Body of pancreas (tissue), 2 donors: Measurements from ENCODE around the gene SPRY1.

DNA sequence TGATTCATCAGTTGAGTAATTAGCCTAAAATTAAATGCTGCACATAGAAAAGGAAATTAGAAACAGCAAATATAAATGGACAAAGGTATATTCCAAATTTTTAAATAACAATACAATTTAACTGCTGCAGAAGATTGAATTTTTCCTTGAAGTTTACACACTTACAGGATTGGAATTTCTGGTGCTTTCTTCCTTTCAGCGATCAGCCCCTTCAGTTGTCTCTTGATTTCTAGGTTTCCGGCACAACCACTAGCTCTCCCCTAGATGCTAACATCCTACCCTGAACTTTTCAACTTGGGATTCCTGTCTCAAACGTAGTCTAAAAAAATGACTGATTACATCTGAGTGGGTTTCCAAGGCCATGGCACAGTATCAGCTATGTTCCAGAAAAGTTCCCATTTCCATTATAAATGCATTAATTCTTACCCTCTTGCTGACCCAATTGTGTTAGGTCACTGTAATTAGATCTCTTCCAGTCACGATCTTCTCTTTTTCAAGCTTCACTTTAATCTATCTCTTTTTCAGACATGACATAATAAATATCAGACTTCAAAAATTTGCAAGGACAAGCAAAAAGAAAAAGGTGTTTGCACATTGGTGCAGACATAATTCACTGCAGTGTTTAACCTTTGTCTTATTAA, 50.5 kb upstream of the PDE5A start:
- PRO-cap, result no peak
- RAMPAGE, long total RNA, 2 experiments, result no peak in any of the 2 experiments

DNA sequence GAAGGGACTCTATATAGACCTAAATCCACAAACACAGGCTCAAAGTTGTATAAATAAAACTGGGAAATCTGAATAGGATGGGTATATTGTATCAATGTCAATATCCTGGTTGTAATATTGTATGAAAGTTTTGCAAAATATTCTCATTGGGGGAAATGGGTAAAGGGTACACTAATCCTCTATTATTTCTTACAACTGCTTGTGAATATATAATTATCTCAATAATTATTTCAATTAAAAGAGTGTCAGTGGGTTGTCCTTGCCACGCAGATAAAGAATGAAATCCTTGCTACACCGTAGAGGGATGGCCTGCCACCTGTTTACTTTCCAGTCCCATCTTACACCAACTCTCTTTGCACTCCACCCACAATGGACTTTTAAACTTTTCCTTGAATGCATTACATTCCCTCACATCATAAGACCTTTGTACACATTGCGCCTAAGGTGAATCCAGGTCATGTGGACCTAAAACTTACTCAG, 78.6 kb upstream of the PDE5A start:
- PRO-cap, result no peak
- RAMPAGE, long total RNA, 2 experiments, result no peak in any of the 2 experiments

GRCh38 chr4:121564948-121565520, 131.7 kb downstream of the ANXA5 start:
- PRO-cap, result no peak
- RAMPAGE, long total RNA, 2 experiments, result no peak in any of the 2 experiments

- PRO-cap, result no peak
- RAMPAGE, long total RNA, 2 experiments, result no peak in any of the 2 experiments
Measured at GRCh38 chr4:122295703-122296480, 82.9 kb upstream of the ADAD1 start.

DNA sequence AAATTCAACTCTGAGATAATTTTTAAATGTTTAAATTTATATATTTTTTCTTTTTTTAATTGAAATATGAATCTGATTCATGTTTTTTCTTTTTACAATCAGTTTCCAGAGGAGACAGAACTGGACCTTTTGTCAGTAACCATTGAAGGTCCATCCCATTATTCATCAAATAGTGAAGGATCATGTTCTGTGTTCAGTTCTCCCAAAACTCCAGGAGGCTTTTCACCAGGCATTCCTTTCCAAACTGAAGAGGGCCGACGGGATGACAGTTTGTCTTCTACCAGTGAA, 50.9 kb upstream of the ADAD1 start:
- PRO-cap, result no peak
- RAMPAGE, long total RNA, 2 experiments, result start-site peak on the plus strand in 1 of 2 experiments, centred at position 150 of the sequence, 10 reads per replicate

- PRO-cap, result no peak
- RAMPAGE, long total RNA, 2 experiments, result no peak in any of the 2 experiments
Measured at GRCh38 chr4:122782995-122783776, 43.4 kb upstream of the FGF2 start.

DNA sequence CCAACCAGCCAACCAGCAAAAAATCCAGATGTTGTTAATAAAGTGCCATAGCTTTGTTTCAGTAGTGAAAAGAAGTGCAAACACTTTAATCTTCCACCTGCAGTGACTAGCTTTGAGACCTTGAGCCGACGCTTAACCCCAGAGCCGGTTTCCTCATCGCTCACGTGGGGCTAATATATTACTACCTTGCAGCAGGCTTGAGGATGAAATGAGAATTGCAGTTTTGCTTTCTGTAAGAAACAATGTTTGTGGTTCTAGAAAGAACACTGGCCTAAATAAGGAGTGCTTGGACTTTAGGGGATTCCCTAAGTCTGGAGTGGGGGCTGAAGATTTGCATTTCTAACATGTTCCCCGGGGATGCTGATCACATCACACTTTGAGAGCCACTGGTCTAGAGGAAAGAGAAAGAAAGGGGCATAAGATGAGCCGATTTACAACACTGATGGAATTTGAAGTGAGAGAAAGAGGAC, 1.3 kb downstream of the FGF2 start:
- PRO-cap, result no peak
- RAMPAGE, long total RNA, 2 experiments, result no peak in any of the 2 experiments

- PRO-cap, result no peak
- RAMPAGE, long total RNA, 2 experiments, result no peak in any of the 2 experiments
Measured at GRCh38 chr4:122828376-122828888, 1.8 kb downstream of the FGF2 start.

GRCh38 chr4:122917508-122918308, 4.7 kb downstream of the NUDT6 start:
- PRO-cap, result no peak
- RAMPAGE, long total RNA, 2 experiments, result start-site peak on the minus strand in 1 of 2 experiments, at chr4:122917578-122918040 at its widest, 5 reads per replicate

GRCh38 chr4:123352583-123352927, 44.0 kb upstream of the SPRY1 start:
- PRO-cap, result no peak
- RAMPAGE, long total RNA, 2 experiments, result no peak in any of the 2 experiments

- PRO-cap, result bidirectional peak, plus-strand start at chr4:123396795, minus-strand start at chr4:123396826
- RAMPAGE, long total RNA, 2 experiments, result start-site peak on the plus strand in 2 of 2 experiments, at chr4:123396779-123396824 at its widest, 41 to 61 reads per replicate
Measured at GRCh38 chr4:123396420-123397129, at the start of gene SPRY1. TSS of gene SPRY1 (plus strand) at chr4:123396795.

DNA sequence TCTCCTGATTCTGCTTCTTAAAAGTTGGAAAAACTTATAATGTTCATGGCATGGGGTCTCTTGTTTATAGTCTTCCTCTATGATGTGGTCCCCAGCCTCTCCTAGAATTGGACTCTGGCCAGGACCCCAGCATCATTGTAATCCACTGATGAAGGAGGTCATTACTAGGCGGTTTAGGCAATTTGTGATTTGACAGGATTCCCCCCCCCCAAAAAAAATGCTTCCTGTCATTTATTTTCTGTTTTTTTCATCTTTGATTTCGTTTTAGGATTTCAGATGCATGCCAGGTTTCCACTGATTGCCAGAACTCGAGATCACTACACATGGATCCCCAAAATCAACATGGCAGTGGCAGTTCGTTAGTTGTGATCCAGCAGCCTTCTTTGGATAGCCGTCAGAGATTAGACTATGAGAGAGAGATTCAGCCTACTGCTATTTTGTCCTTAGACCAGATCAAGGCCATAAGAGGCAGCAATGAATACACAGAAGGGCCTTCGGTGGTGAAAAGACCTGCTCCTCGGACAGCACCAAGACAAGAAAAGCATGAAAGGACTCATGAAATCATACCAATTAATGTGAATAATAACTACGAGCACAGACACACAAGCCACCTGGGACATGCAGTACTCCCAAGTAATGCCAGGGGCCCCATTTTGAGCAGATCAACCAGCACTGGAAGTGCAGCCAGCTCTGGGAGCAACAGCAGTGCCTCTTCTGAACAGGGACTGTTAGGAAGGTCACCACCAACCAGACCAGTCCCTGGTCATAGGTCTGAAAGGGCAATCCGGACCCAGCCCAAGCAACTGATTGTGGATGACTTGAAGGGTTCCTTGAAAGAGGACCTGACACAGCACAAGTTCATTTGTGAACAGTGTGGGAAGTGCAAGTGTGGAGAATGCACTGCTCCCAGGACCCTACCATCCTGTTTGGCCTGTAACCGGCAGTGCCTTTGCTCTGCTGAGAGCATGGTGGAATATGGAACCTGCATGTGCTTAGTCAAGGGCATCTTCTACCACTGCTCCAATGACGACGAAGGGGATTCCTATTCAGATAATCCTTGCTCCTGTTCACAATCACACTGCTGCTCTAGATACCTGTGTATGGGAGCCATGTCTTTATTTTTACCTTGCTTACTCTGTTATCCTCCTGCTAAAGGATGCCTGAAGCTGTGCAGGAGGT, 5.1 kb downstream of the SPRY1 start:
- PRO-cap, result no peak
- RAMPAGE, long total RNA, 2 experiments, result no peak in any of the 2 experiments

- PRO-cap, result no peak
- RAMPAGE, long total RNA, 2 experiments, result no peak in any of the 2 experiments
Measured at GRCh38 chr4:123504021-123504468, 107.5 kb downstream of the SPRY1 start.

DNA sequence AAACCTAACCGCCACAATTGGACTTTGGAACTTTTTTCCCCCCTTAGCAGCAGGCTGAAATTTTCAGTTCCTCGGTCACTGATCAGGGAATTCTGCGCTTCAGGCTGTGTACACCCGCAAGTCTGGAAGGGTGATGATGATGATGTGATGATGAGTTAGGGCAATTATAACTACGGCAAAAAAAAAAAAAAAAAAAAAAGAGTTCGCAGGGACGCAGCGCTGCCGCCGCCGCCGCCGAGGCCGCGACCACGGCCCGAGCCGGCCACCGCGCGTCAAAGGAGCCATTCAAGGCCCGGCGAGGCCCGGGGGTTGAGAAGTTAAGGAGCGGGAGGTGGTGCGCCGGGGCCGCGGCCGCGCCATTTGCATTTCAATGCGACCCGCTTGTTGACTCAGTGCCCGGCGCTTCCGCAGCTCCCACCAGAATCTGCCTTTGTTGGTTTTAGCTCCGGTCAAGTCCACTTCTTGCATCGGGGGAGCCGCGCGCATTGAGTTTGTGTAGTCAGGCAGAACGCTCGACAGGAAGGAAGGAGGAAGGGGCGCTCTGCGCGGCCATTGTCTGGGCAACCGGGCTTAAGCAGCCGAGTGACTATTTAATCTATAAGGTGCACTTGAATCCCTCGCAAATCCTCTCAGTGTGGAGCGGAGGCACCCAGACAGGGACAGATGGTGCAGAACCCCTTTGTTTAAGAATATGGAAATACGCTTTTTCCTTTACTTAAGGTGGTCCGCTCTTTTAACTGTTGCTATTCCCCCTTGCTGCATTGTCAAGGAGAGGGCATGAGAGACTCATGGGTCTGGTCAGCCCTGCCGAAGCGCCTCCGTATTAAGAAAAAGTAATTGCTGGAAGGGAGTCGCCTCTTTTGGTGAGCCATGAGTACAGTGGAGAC, 109.1 kb downstream of the SPRY1 start:
- PRO-cap, result bidirectional peak, plus-strand start at position 518 of the sequence, minus-strand start at position 426 of the sequence
- RAMPAGE, long total RNA, 2 experiments, result no peak in any of the 2 experiments

- PRO-cap, result no peak
- RAMPAGE, long total RNA, 2 experiments, result start-site peak on the minus strand in 2 of 2 experiments, at chr4:123546303-123546366 at its widest, 11 to 29 reads per replicate
Measured at GRCh38 chr4:123546037-123546566, 149.5 kb downstream of the SPRY1 start.

- PRO-cap, result no peak
- RAMPAGE, long total RNA, 2 experiments, result no peak in any of the 2 experiments
Measured at GRCh38 chr4:123785455-123786103, 389.0 kb downstream of the SPRY1 start.

GRCh38 chr4:123832006-123832626, 435.5 kb downstream of the SPRY1 start:
- PRO-cap, result no peak
- RAMPAGE, long total RNA, 2 experiments, result no peak in any of the 2 experiments

GRCh38 chr4:125315901-125316849, 1.4 kb downstream of the FAT4 start:
- PRO-cap, result no peak
- RAMPAGE, long total RNA, 2 experiments, result no peak in any of the 2 experiments

DNA sequence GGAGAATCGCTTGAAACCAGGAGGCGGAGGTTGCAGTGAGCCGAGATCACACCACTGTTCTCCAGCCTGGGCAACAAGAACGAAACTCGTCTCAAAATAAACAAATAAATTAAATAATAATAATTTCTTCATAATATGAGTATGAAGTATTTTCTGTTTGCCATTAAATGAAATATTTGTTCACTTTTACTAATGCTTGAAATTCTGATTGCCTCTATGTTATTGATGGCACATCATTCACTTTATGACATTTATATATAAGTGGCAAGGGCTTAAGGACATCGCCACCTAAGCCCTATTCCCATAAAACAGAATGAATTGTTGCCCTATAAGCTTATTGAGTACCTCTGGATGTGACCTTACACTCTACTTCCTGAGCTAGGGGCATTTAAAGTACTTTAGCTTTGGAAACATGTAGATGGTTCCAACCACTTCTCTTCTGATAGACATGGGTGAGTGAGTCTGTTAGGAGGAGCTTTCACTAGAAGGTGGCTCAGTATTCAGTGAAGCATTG, 102.2 kb downstream of the FAT4 start:
- PRO-cap, result unidirectional peak, plus-strand start at position 269 of the sequence
- RAMPAGE, long total RNA, 2 experiments, result no peak in any of the 2 experiments

DNA sequence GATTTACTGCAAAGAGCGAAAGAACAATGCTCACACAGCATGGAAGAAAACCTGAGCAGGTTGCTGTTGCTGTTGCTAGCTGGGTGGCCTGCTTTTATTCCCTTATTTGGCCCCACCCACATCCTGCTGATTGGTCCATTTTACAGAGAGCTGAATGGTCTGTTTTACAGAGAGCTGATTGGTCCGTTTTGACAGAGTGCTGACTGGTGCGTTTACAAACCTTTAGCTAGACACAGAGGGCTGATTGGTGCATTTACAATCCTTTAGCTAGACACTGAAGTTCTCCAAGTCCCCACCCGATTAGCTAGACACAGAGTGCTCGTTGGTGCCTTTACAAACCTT, 940.8 kb downstream of the FAT4 start:
- PRO-cap, result no peak
- RAMPAGE, long total RNA, 2 experiments, result no peak in any of the 2 experiments